Metastatic Breast Carcinoma in the Ovary (tissue), 3 donors: ENCODE measurements around a stretch of chr15.

GRCh38 chr15:85234452-85235105 is 145.8 kb upstream of the AKAP13 start:
- PRO-cap, 3 experiments: no peak in any of the 3 experiments

GRCh38 chr15:85256067-85256983 is 124.1 kb upstream of the AKAP13 start:
- PRO-cap, 3 experiments: no peak in any of the 3 experiments

DNA sequence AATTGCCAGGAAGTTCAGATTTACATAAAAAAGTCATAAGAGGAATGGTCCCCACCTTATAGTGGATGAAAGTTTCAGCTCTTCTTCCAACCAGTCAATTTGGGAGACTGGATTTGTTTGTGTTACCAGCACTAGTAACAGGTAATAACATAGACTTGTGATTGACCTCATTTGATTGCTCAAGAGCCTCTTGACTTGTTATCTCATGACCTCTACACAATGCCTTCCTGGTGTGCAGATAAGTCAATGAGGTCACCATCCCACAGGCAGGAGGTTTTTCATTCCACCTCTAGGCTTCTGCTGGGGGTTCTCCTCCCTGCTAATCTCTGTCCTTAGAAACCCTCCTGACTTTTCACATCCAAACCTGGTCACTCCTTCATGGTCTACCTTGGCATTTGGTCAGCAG is 33.7 kb upstream of the AKAP13 start:
- PRO-cap, 3 experiments: no peak in any of the 3 experiments

DNA sequence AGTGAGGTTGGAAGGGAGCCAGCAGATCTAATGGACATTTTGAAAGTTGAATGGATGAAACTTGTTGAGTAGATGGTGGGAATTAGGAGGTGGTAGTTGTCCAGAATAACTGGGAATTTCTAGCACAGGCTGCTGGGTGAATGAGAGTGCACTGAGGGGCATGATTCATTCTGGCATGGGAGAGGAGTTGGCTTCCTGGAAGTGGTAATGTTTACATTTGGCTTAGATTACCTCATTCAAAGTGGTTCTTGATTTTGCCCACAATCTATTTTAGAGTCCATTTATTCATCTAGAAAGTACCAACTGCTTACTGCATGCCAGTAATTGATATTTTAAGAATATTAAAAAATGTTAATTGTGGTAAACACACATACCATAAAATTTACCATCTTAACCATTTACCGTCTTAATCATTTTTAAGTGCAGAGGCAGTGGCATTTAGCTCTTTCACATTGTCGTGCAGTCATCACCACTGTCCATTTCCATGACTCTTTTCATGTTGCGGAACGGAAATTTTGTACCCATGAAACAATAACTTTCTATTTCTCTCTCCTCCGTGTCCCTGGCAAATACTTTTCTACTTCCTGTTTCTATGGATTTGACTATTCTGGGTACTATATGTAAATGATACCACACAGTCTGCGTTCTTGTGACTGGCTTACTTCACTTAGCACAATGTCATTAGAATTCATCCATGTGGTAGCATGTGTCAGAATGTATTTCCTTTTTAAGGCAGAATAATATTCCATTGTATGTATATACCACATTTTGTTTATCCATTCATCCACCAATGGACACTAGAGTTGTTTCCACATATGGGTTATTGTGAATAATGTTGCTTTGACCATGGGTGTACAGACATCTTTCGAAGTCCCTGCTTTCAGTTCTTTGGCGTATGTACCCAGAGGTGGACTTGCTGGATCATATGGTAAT is 27.8 kb downstream of the AKAP13 start:
- PRO-cap, 3 experiments: no peak in any of the 3 experiments

GRCh38 chr15:85527867-85528381 is 147.5 kb downstream of the AKAP13 start:
- PRO-cap, 3 experiments: no peak in any of the 3 experiments

DNA sequence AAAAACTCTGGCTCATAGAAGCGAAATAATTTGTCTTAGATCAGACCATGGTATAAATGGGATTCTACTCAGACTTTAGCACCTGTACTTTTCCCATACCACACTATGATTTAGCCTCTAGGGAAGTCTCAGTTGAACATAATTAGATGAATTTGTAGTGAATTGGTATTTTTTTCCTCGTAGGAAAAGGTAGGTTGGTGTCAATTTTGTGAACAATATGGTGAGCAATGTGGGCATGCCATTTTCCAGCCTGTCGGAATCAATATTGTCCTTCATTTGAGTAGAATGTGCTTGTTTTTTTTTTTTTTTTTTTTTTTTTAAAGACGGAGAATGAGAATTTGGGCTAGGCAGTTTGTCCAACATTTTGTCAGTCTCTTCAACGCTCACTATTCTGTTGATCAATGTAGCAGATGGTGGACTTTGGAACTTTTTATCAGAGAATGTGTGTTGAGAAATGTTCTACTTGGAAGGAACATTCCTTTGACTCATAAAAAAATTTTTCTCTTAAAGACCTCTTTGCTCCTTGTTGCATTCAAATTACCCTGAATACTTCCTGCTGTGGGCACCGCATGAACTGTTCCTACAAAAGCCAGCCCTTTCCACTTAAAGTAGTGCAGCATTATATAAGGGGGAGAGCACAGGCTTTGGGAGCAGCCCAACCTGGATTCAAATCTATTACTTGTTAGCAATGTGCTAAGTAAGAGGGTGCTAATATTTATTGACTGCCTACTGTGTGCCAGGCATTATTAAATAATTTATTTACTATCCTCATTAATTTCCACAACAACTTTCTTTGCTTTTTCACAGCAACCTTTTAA is 182.8 kb downstream of the AKAP13 start:
- PRO-cap, 3 experiments: no peak in any of the 3 experiments

DNA sequence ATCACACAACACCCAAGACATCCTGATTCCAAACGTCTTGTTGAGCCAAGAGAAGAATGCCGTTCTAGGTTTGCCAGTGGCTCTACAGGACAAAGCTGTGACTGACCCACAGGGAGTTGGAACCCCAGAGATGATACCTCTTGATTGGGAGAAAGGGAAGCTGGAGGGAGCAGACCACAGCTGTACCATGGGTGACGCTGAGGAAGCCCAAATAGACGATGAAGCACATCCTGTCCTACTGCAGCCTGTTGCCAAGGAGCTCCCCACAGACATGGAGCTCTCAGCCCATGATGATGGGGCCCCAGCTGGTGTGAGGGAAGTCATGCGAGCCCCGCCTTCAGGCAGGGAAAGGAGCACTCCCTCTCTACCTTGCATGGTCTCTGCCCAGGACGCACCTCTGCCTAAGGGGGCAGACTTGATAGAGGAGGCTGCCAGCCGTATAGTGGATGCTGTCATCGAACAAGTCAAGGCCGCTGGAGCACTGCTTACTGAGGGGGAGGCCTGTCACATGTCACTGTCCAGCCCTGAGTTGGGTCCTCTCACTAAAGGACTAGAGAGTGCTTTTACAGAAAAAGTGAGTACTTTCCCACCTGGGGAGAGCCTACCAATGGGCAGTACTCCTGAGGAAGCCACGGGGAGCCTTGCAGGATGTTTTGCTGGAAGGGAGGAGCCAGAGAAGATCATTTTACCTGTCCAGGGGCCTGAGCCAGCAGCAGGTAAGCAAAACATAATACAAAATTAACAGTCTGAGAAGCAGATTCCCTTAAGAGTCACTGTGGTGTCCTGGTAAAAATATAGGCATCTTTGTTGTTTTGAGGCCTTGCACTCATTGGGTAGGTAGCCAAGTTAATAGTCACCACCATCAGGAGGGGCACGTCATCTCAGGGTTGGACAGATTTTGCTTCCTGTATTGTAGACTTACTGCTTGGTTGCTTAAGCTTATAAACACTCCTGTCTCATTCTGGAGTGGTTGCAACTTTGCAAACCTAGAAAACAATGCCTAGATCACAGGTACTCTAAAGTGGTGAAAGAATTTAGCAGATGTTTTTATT is 201.3 kb downstream of the AKAP13 start:
- PRO-cap, 3 experiments: peak in 1 of 3 experiments; most common plus-strand start position 374 of the sequence (in 1); most common minus-strand start position 135 of the sequence (in 1)

- PRO-cap, 3 experiments: no peak in any of the 3 experiments
Measured at GRCh38 chr15:85646845-85647460, 147.8 kb downstream of the KLHL25 start.

DNA sequence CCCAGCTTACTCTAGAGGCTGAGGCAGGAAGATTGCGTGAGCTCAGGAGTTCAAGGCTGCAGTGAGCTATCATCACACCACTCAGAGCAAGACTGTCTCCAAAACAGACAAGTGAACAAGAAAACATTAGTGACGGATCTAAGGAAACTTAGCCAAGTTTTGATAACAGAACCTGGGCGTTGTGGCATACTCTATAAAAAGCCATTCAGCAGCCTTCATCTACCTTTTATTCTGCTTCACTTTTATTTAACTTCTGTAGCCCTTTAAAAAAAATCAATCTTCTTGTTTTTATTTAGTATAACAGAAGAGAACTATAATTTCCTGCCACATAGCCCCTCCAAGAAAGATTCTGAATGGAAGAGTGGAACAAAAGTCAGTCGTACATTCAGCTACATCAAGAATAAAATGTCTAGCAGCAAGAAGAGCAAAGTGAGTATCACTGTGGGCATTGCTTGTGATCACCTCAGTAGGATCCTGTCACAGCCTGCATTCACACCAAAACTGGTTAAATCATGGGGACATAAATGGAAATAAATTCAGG is 110.2 kb downstream of the KLHL25 start:
- PRO-cap, 3 experiments: no peak in any of the 3 experiments

DNA sequence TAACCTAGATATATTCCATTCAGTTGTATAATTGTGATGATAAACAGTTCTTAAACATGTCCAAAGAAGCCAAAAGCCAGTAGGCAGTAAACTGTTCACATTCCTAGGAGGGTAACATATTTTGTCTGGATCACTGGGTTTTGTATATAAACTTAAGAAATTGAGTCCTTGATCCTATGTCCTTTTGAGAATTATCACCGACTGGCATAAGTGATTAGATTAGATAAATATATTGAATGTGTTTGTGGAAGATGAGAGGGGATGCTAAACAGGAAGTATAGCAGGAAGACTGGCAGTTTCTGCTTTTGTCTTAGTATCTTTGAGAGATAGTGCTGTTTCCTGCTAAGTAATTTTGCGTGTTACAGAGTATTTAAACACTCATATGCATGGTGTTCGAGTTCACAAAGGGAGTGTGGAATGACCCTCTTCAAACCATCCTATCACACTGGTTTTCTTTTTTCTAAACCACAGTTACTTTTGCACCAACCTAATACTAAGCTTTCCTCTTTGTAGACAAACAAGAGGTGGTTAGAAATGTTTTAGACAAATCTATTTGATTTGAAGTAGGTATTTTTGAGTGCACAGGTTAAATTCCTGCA is 106.1 kb downstream of the KLHL25 start:
- PRO-cap, 3 experiments: no peak in any of the 3 experiments

DNA sequence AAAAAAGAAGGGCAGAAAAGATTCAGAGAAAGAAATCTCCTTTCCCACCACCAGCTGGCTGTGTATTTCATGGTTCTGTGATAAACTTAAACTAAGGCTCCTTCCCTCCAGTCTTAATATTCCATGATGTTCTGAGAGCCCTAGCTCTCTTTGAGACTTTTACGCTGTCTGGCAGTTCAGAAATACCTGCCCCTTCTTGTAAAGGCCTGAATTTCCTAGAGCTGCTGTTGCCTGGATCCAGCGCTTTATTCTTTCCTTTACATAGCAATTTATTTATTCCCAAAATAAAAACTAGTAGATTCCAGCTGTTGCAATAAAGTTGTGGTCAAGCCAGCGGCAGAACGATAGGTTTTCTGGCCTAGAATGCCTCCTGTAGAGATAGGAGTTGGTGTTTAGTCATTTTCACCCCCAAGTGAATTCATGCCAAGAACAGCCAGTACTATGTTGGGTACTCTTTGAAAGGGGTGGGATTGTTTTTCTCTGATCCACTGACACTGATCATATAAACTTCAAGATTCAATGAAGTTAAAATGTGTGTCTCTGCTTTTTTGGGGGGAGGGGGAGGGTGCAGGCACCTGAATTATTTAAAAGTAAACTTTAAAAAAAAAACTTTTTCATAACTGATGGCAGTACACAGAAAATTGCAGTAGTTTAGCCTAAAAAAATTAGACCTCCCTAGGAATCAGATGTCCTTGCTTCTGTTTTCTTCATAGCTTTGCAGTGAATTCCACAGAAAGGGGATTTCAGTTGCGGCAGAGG is 69.7 kb downstream of the KLHL25 start:
- PRO-cap, 3 experiments: no peak in any of the 3 experiments

GRCh38 chr15:85740548-85741184 is 54.1 kb downstream of the KLHL25 start:
- PRO-cap, 3 experiments: no peak in any of the 3 experiments

DNA sequence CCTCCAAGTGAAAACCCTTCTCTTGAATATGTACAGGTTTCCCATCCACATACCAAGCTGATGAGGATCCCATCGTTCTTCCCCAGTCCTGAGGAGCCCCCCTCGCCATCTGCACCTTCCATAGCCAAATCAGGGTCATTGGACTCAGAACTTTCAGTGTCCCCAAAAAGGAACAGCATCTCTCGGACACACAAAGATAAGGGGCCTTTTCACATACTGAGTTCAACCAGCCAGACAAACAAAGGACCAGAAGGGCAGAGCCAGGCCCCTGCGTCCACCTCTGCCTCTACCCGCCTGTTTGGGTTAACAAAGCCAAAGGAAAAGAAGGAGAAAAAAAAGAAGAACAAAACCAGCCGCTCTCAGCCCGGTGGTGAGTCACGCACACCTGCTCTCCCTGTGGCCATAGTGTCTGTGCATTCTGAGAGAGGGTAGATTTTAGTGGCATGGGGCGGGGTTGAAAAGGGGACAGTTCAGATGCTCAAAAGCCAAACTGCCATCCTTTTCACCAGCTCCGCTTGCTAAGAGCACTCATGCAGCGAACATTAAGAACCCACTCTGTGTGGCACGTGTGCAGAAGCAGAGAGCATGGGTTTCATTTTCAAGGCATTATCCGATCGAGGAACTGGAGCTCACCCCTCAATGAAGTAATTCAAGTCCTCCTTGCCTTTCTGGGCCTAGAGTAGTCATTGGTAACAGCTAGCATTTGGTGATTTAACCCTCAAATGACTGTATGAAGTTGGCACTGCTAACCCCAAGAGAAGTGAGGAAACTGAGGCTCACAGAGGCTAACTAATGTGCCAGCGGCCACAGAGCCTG is 51.1 kb downstream of the KLHL25 start:
- PRO-cap, 3 experiments: no peak in any of the 3 experiments

- PRO-cap, 3 experiments: no peak in any of the 3 experiments
Measured at GRCh38 chr15:85748172-85749092, 46.3 kb downstream of the KLHL25 start.

GRCh38 chr15:85838634-85839269 is 44.0 kb upstream of the KLHL25 start:
- PRO-cap, 3 experiments: no peak in any of the 3 experiments

DNA sequence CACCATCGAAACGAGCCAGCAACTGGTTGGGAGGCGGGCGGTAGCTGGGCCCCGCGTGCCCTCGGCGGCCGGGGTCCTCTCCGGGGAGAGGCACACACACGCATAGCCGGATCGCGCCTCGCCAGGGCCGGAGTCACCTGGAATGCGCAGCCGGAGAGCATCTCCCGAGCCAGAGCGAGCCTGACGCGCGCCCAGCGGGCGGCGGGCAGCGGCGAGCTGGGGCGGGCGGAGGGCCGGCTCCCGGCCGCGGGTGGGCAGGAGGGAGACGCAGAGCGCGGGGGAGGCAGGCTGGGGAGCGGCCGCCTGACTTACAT is 988 bp downstream of the NTRK3 start:
- PRO-cap, 3 experiments: peak in 1 of 3 experiments; most common plus-strand start position 270 of the sequence (in 1); most common minus-strand start position 94 of the sequence (in 1)

GRCh38 chr15:88631488-88632229 is 7.2 kb upstream of the ISG20 start:
- PRO-cap, 3 experiments: no peak in any of the 3 experiments

DNA sequence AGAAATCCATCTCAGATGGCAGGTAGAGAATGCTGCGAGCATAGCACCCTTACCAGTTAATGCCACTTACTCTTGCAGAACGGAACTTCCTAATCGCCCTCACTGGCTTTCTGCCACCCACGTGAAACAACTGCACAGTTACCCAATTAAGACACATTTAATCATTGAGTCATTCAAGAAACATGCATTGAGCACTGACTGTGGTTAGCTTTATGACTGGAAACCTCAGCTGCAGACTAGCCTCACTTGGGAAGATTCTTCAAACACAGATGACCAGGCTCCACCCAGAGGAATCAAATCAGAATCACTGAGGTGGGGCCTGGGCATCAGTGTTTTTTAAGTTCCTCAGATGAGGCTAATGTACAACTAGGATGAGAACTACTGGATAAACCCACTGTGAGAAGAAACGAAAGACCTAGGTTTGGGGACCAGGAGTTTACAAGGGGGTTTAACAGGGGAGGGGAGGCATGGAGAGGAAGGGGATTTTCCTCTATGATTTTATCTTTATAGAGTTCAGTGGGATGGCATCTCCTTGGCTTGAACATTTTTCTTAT is 5.7 kb upstream of the MFGE8 start:
- PRO-cap, 3 experiments: no peak in any of the 3 experiments

GRCh38 chr15:89197456-89198281 is 23.7 kb downstream of the RLBP1 start:
- PRO-cap, 3 experiments: no peak in any of the 3 experiments

- PRO-cap, 3 experiments: no peak in any of the 3 experiments
Measured at GRCh38 chr15:89200930-89202150, 20.0 kb downstream of the RLBP1 start.